ReNcell CX (cell line): ENCODE measurements around a stretch of chr21.

GRCh38 chr21:16539706-16539905 is 809.8 kb downstream of the USP25 start:
- PRO-cap = no peak

DNA sequence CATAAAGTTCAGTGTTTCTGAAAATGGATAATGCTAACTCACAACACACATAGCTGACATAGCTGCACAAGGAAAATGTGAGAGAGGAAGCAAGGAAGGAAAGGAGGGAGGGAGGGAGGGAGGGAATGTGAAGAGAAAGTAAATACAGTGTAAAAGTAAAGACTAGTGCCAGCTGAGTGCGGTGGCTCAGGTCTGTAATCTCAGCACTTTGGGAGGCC is 373.7 kb upstream of the CXADR start:
- PRO-cap = no peak

DNA sequence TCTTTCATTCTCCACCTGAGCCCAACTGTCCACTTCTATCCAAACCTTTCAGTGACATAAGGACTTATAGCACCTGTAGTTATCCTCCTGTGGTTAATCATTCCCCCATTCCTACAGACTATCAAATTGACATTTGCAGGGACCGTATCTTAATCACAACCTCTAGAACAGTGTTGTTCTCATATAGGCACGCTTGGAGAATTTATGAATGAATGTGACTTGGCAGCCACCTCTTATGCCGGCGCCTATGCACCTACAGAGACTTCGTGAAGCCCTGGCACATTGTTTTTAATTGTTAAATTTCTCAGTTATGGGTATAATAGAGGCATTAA is 83.8 kb upstream of the CXADR start:
- PRO-cap = no peak

- PRO-cap = no peak
Measured at GRCh38 chr21:17451440-17452063, 61.3 kb upstream of the CXADR start.

DNA sequence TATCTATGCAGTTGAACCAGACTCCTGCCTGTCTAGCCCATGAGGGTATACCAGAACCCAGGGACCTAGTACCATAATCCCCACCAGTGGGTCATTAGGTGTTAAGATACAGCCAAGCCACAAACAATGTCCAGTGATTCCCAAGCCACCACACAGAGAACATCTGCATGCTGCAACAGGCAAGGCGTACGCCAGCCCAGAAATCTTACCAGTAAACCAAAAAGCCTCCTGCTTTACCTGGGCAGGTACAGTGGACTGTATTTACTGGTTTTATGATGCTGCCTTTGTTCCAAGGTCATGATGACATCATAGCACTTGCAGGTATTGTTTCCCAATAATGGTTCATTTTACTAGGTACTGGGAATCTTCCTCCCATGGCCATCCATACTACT is 20.1 kb upstream of the CXADR start:
- PRO-cap = no peak

- PRO-cap = no peak
Measured at GRCh38 chr21:17752125-17752555, 67.0 kb downstream of the C21orf91 start.

- PRO-cap = no peak
Measured at GRCh38 chr21:17775826-17776359, 43.3 kb downstream of the C21orf91 start.

GRCh38 chr21:17784651-17785375 is 34.3 kb downstream of the C21orf91 start:
- PRO-cap = no peak

DNA sequence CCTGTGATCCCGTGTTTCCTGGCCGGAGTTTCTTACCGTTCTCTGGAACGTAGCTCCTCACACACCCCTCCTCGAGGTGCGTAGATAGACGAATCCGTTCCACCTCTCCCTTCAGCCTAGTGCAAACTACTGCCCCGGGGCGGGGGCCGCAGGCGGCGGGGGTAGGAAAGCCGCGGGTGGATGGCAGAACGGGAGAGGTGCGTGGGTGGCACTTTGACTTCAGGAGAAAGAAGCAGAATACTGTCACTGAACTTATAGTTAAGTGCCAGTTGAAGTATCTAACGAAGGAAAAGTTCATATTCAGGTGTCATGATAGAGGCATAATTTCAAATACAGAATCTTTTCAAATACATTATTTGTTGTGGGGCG is 367 bp upstream of the C21orf91 start:
- PRO-cap = bidirectional peak, plus-strand start at position 157 of the sequence, minus-strand start outside the sequence

DNA sequence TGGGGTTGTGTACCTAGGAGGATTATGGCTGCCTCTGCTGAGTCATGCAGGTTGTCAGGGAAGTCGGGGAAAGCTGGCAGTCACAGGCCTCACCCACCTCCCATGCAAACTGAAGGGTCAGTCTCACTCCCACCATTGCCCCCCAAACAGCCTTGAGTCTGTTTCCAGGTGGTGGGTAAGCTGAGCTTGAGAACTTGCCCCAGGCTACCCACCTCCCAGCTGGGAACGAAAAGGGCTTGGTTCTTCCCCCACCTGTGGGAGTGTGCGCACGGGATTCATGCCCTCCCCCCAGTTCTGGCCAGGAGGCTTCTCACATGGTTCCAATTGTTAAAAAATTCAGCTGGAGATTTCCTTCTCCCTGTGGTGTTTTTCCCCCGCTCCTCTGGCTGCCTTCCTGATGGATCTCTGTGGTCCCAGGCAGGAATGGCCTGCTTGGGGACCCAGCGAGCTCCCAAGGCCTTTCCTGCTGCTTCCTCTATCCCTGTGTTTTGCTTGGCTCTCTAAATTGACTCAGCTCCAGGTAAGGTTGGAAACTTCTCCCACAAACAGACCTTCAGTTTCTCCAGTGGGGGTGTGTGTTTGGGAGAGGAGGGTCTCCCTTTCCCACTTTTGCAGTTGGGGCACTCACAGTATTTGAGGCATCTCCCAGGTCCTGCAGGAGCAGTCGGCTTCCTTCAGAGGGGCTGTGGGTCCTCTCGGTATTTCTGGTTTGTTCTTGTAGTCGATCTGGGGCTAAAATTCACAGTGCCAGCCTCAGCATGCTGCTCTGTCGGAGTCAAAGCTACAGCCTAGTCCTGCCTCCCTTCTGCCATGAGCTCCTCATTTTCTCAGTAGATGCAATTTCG is 82.0 kb upstream of the C21orf91 start:
- PRO-cap = no peak

DNA sequence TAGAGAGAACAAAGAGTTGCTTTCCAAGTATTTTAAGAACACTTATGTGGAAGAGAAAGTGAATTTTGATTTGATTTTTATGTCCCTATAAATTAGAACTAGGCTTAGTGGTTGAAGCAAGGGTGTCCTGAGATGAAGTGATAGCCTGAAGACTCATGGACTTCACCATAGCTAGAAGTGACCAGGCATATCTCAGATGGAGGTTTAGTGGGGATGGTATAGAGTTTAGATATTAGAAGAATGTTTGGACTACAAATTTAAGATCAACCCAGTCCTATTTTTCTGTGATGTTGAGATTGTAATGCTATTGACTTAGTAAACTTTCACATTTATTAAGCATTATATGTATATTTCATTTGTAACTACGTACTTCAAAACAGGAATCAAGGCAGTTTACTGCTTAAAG is 250.9 kb upstream of the TMPRSS15 start:
- PRO-cap = no peak

GRCh38 chr21:19899560-19900129 is 1098.6 kb upstream of the NCAM2 start:
- PRO-cap = no peak

DNA sequence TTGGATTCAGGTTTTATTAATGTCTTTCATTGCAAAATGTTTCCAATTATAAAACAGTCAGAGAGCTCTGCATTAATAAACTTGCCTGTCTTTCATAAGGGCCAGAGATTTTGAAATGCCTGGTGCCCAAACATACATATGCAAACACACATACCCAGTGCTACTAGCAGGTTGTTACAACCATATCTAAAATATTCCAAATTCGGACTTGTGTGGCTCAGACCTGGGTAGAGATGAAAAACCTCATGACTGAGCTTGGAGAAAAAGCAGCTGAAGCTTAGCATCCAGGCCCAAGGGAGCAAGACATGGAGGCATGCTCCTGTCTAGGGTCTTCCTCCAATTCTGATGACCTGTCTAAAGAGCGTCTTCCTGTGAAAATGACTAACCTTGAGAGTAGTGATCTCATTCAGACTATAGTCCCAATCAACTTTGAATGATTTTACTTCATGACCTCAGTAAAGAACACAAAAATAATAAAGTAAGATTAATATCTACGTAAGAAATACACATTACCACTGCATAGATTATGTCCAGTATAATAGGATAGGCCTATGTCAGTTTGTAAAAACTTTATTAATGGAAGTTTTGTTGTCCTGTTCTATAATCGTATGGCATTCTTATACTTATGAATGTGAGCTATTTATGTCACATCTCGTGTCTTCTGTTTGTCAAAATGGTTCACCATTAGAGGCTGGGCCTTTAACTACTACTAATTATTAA is 201.1 kb downstream of the NCAM2 start:
- PRO-cap = no peak

GRCh38 chr21:22200559-22201096 is 1202.4 kb downstream of the NCAM2 start:
- PRO-cap = no peak

GRCh38 chr21:22421312-22421899 is 1423.2 kb downstream of the NCAM2 start:
- PRO-cap = no peak

DNA sequence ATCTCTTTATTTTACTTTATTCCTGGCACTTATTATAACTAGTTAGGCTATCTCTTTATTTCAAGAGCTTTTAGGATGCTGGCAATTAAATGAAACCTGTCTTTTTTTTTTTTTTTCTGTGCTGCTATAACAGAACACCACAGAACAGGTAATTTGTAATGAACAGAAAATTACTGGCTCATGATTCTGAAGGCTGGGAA is 1952.1 kb downstream of the NCAM2 start:
- PRO-cap = no peak

DNA sequence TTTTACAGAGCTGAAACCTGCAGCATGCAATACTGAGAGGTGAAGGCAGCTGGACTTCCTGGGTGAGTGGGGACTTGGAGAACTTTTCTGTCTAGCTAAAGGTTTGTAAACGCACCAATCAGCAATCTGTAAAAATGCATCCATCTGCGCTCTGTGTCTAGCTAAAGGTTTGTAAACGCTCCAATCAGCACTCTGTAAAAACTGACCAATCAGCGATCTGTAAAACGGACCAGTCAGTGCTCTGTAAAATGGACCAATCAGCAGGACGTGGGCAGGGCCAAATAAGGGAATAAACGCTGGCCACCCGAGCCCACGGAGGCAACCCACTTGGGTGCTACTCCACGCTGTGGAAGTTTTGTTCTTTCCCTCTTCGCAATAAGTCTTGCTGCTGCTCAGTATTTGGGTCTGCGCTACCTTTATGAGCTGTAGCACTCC is 1750.5 kb downstream of the MRPL39 start:
- PRO-cap = no peak

GRCh38 chr21:24734729-24734928 is 872.7 kb downstream of the MRPL39 start:
- PRO-cap = no peak

- PRO-cap = no peak
Measured at GRCh38 chr21:25563244-25564086, 43.8 kb downstream of the MRPL39 start.

DNA sequence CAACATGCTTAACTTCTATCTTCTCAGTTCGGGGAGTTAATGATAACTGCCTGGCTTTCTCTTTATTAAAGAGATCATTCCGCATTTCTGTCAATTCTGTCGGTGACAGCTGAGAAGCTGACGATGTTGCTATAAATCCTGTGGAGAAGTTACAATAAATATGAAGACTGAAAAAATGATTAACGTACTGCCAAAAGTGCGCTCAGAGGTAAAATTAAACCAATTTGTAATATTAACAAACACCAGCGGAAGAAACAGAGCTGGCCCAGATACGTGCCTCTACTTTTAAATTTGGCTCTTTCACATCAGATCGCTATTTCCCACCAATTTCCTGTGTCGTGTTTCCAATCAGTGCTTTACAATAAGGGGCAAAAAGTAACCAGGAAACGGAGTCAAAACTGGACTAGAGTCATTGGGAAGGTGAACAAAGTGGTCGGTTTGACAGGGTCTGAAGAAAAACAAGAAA is 730 bp downstream of the MRPL39 start:
- PRO-cap = no peak